AG04449 (cell line): ENCODE results near the gene AKAP11.

DNA sequence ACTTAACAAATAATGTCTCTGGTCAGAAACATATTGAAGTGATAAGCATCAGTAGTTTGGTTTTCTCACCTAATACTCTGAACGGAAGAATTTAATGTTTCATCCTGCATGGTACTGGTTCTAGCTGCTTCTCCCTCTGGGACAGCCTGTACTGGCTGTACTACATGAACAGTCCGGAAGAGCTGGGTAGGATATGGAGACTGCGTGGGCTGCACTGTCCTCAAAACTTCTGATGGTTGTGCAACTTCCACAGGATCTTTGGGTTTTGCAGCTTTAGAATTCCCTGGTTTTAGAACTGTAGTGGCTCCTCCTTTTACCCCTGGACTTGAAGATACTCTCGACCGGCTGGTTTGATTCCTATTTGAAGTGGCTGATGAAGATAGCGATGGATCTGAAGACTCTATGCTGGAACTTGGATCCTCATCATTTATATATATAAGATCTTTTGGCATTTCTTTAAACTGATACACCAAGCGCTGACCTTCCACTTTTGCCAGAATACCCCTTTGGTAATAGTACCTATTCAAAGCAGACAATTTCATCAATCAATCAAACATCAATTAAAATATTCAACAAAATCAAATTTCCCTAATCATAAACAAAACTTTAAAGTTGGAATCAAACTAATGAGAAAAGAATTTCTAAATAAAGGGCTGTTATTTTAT, 78.1 kb downstream of the ELF1 start:
- RRBS: no CpG with 5 or more reads among the region's 7 CpGs

DNA sequence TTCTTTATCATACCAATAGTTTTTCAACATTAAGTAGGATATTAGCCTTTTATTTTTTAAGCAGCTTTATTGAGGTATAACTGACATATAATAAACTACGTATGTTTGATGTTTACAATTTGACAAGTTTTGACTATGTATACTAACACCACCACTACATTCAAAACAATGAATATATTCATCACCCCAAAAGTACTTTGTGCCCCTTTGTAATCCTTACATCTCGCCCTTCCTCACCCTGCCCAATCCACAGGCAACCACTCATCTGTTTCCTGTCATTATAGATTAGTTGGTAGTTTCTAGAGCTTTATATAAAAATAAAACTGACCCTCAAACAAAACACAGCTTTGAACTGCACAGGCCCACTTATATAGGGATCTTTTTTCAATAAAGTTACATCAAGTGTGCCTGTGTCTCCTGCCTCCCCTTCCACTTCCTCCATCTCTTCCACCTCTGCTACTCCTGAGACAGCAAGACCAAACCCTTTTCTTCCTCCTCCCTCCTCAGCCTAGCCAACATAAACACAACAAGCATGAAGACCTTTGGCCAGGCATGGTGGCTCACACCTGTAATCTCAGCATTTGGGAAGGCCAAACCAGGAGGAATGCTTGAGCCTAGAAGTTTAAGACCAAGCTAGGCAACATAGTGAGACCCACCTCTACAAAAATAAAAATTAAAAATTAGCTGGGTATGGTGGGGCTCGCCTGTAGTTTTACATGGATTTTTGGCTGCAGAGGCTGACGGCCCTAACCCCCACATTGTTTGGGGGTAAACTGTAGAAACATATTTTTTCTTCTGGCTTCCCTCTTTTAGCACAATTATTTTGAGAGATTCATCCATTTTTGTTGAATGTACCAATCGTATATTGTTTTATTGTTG, 72.7 kb downstream of the ELF1 start:
- RRBS: no CpG with 5 or more reads among the region's 5 CpGs

- RRBS: no CpG with 5 or more reads among the region's 7 CpGs
Measured at GRCh38 chr13:40967514-40967961, 51.6 kb downstream of the ELF1 start.

- RRBS: no CpG with 5 or more reads among the region's 4 CpGs
Measured at GRCh38 chr13:40986385-40986919, 32.7 kb downstream of the ELF1 start.

GRCh38 chr13:41008262-41008757, 10.8 kb downstream of the ELF1 start:
- RRBS: no CpG with 5 or more reads among the region's 2 CpGs

DNA sequence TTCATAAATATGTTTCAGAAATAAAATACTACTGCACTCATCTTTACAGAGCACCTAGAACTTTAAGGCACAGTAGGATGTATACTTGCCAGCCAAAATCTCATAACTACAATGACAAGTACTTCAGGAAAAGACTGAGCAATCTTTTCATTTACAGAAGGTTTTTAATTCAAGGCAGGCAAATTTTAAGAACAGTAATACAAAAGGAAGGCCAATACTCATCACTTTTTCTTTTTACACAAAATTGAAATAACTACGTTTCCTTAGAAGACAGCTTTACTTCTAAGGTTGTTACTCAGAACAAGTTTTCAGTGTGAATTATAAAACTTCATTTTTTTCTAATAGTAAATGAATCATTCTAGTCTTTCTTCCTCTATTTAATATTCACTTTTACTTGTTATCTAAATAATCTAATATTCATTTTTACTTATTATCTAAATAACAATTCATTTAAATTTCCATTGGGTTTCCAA, 884 bp downstream of the ELF1 start:
- RRBS: no CpG with 5 or more reads among the region's 1 CpG

GRCh38 chr13:41458042-41458923, 933 bp downstream of the RGCC start:
- RRBS: no CpG with 5 or more reads among the region's 61 CpGs

GRCh38 chr13:41459702-41460379, 2.5 kb downstream of the RGCC start:
- RRBS: no CpG with 5 or more reads among the region's 6 CpGs

GRCh38 chr13:41492150-41493515, 35.3 kb downstream of the RGCC start:
- RRBS: no CpG with 5 or more reads among the region's 8 CpGs

DNA sequence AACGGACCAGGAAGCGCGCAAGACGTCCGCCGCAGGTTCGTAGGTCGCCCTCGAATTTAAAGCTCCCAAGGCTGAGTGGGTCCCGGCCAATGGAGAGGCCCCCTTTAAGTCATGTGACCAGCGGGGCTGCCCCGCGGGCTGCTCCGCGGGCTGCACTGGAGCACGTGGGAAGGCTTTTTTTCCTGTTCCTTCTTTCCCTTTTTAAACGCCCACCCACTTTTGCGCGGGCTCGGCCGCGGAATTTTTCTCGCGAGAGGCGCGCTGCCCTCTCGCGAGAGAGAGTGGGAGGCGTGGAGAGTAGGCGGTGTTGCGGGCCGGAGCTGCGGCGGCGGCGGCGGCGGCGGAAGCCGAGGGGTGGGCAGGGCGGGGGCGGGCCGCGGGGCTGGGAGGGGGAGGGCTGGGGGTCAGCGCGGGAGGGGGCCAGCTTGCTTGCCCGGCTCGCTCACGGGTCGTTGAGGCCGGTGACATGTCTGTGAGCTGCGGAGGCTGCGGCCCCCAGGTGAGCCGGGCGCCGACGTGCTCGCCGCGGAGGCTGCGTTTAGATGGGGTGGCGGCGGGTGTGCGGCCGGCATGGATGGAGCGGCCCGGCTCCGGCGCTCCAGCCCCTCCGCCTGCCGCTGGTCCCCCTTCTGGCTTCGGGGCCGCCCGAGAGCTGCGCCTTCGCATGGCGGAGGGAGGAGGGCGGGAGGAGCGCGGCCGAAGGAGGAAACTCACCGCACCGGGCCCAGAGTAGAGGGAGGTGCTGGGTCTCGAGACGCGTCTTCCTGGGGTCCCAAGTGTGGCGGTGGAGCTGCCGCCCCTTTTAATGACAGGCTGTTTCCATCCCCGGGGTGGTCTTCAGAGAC, at the start of gene AKAP11:
TSS of gene AKAP11 (plus strand) at position 423 of the 845 bp plus-strand sequence.
- RRBS: 2% methylated on average over 19 of the region's 89 CpGs

GRCh38 chr13:42968916-42969268, 23.1 kb downstream of the EPSTI1 start:
- RRBS: 36% methylated on average over 4 of the region's 8 CpGs

GRCh38 chr13:43331667-43331948, 308.2 kb downstream of the DNAJC15 start:
- RRBS: no CpG with 5 or more reads among the region's 5 CpGs

GRCh38 chr13:43878659-43878935, 943 bp downstream of the CCDC122 start:
- RRBS: no CpG with 5 or more reads among the region's 5 CpGs

DNA sequence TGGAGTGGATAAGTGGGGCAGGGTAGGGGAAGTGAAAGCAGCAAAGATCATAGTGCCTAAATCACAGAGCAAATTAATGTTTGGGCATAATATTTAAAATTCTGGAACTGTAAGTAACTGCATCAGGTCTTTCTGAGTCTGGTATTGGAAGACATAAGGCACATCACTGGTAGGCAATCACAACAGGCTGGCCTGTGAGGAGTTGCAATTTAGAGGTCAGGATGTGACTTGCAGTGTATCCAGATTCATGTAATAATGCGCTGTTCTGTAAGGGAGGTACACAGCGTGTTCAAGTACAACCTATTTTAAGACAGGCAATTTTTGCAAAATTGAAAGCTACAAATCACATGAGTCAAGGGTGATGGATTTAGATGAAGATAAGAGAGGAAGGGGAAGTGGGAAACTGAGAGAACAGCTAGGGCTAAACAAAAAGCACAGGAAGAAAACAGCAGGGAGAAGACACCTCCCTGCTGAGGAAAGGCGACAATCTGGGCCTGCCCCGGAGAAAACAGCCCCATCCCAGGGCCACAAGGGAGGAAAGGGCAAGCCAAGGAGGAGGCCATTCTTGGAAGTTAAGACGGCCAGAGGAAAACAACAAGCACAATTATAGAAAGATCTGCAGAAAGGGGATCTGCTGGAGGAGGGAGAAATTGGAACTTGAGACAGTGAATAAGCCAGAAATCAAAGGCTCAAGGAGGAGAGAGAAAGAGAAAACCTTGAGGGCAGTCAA, 138.2 kb downstream of the LACC1 start:
- RRBS: no CpG with 5 or more reads among the region's 5 CpGs

DNA sequence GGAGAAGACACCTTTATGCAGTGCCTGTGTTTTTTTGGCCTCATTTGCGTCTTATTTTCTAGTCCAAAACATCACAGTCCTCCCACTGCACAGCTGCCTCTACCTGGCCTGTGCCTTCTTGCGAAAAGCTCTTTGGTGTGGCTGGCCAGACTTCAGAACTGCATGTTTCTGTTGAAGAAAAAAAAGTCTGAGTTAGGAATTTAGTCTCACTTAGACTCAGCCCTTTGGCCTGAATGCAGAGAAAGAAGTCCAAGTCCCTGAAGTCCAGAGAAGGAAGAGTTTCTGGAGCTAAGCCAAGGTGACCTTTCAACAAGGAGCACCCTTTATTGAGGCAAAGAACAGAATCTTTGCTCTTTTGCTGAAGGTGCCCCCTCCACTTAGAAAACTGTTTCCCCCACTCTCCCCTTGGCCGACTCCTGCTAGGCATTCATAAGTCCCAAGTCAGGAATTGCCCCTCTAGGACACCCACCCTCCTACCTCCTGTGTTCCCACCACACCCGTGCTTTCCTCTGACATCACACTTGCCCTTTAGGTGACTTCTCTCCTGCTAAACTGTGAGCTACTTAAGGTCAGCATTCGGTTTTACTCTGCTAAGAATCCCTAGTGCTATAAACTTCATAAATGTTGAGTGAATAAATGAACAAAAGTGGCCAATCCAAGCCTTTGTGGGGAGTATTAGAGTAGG, 54.6 kb downstream of the SMIM2 start:
- RRBS: no CpG with 5 or more reads among the region's 5 CpGs

- RRBS: no CpG with 5 or more reads among the region's 7 CpGs
Measured at GRCh38 chr13:44132543-44133270, 28.4 kb downstream of the SMIM2 start.

GRCh38 chr13:44142954-44143127, 18.2 kb downstream of the SMIM2 start:
- RRBS: no CpG with 5 or more reads among the region's 2 CpGs

- RRBS: no CpG with 5 or more reads among the region's 12 CpGs
Measured at GRCh38 chr13:44300823-44301782, 72.5 kb upstream of the SERP2 start.